ENCODE data around the genes SCGB1C2 and NXN.

GRCh38 chr17:137376-137752 is at the start of gene SCGB1C2:
Gene SCGB1C2 (plus strand): TSS chr17:137569.
- RAMPAGE, long total RNA: no peak
- RRBS: no CpG with 5 or more reads among the region's 11 CpGs

DNA sequence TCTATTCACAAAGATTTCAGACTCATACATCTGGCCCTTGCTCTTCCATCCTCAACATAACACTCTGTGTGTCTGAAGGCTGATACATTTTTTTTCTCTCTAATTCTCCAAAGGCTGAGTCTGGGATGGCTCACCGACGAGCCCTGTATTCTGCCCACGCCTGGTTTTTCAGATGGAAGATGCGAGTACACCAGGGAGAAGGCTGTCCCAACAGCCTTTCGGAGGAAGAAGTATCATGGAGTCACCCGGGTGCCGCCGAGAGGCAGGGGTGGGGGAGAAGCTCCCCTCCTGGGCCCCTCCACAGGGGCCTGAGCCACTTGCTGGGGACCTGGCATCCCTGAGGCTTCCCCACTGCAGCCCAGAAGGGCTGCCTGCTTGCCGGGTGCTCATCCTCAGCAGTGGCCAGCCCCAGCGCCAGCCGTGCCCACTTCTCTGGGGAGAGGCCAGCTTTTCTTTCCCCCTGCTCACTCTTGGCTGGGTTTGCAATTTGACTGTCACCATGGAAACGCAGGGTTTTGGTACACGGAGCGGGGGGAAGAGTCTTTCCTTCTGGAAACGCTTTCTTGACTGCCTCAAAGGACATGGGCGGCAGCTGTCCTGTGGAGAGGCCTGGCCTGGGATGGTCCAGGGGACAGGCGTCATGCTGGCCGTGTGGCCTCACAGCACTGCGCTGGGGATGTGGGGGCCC is 45.5 kb upstream of the DOC2B start:
- RAMPAGE, long total RNA: no peak
- RRBS: no CpG with 5 or more reads among the region's 19 CpGs

DNA sequence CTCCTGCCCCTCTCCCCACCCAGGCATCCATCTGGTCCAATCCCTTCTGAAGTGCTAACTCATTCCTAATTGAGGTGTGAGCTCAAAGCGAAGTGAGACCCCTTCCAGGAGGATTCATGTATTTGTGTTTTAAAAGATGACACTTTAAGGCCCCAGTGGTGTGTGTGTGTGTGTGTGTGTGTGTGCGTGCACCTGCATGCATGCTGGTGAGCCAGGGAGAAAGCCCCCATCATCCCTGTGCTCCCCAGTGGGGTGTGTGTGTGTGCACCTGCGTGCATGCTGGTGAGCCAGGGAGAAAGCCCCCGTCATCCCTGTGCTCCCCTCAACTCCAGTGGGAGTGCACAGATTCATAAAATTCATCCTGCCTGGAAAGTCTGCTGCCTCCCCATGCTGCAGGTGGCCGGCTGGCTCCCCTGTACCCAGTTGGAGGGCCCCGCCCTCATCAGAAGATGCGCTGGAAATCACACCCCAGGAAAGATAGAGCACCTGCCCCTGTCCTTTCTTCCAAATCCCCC is 84.7 kb upstream of the DOC2B start:
- RAMPAGE, long total RNA: no peak
- RRBS: no CpG with 5 or more reads among the region's 7 CpGs

GRCh38 chr17:382581-383436 is 27.3 kb upstream of the C17orf97 start:
- RAMPAGE, long total RNA: no peak
- RRBS: no CpG with 5 or more reads among the region's 11 CpGs

DNA sequence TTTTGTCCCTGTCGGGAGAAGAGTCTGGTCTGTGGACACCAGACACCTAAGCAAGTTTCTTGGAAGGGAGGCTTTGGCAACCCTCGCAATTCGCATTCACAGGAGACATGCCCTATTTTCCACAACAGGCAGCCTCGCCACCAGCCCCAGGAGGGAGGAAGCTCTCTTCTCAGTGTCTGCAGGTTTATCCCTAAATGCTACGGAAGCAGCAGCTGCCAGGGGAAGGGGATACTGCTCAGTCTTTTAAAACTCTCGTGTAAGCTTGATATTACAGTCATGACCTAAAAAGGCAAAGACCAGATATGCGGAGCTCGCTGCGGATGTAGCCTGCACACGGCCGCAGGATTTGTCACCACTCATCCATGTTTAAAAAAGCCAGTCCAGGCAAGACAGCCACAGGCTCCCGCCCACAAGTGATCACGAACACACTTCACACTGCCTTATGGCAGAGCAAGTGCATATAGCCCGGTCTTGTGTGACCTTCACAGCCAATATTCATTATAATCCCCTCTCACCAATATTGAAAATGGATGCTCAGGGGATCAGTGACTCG is 101.8 kb downstream of the C17orf97 start:
- RAMPAGE, long total RNA: no peak
- RRBS: no CpG with 5 or more reads among the region's 15 CpGs

DNA sequence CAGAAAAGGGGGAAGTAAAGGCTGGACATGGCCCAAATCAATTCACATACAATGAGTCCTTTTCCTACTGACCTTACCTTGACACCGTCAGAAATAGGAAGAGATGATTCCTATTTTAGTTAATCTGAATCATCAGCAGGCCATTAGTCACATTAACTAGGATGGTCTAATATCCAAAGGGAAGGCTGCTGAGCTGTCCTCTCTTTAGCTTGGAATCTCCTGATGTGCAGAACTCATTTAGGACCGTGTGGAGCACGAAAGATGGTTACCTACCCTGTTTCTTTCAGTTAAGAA is 150.5 kb downstream of the C17orf97 start:
- RAMPAGE, long total RNA: no peak
- RRBS: no CpG with 5 or more reads among the region's 3 CpGs

GRCh38 chr17:601692-602375 is 112.8 kb downstream of the VPS53 start:
- RAMPAGE, long total RNA: no peak
- RRBS: 100% methylated on average over 3 of the region's 17 CpGs

DNA sequence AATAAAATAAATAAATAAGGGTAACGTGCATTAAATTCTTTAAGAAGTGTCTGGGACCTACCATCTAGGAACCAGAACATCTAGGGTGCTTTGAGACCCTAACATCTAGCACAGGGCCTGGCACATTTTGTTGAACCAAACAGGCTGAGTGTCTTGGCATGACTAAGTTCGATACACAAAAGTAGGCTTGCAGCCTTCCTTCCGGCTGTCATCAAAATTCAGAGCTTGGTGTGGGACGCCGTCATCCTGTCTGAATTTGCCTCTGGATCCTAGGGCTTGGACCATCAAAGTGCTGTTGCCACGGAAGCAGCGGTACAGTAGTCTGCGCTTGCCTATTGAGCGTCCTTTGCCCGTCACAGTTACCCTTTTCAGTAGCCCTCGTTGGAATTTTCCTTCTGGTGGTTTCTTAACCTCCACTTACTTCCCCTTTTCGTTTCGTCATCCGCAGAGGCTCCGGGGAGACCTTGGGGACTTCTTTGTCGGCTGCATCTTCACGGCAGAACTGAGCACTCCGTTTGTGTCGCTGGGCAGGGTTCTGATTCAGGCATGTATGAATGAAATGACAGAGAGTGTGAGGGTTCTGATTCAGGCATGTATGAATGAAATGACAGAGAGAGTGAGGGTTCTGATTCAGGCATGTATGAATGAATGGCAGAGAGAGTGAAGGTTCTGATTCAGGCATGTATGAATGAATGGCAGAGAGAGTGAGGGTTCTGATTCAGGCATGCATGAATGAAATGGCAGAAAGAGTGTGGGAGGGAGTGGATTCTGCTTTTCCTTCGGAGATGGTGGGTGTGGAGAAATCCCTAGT is 7.9 kb downstream of the TLCD3A start:
- RAMPAGE, long total RNA: no peak
- RRBS: no CpG with 5 or more reads among the region's 20 CpGs

DNA sequence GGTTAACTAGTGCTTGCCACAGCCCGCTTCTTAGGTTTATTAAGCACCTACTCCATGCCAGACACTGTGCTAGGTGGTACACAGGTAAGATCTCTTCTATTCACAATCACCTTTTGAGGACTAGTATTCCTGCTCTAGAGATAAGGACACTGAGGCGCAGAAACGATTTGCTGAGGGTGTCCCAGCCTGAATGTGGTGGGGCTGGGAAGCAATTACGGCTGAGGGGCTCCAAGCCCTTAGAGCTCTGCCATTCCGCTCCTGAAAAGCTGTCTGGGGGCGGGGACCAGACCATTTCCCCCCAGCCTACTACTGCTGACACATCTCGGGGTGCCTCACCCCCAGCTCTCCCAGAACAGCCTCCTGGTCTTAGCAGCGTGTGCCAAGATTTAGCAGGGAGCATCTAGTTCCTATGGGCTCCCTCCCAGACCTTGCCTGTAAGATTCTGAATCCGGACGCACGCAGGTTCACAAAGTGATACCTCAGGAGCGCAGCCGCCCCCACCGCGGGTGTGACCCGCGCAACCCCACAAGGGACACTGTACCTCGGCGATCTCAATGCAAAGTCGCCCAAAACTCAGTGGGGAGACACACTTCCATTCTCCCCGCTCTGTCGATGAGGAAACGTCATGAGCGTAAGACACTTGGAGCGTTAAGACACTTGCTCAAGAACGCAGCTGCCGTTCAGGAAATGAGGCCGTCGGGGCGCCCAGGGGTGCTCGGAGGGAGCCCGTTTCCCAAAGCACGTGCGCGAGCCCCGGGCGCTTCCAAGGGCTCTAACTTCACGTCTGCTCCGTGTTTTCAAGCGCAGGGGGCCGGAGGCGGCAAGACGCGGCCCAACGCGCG is 733 bp downstream of the GEMIN4 start:
- RAMPAGE, long total RNA: no peak
- RRBS: 1% methylated on average over 12 of the region's 47 CpGs

GRCh38 chr17:863714-864344 is 81.7 kb downstream of the MRM3 start:
- RAMPAGE, long total RNA: no peak
- RRBS: no CpG with 5 or more reads among the region's 25 CpGs

DNA sequence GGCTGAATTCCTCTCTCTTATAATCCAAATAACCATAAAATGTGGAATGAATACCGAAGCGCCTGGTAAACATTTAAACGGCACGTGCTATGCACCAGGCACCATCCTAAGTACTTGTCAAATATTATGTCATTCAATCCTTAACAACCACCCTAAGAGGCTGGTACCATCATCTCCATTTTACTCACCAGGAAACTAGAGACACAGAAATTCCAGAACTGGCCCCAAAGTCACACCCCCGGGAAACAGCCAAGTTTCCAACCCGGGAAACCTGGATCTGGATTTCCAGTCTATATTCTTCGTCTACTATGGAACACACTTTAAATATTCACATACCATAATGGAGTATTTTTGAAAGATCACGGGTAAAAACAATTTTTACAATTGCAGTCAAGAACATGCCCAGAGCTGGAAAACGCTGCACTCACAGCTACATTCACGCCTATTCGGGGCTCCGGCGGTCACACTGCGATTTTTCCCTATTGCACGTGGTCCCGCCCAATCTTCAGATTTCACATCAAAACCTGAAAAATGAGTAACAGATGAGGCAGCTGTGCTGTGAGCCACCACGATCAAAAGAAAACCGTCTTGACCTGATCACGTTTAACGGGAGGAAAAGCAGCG is 10.4 kb downstream of the NXN start:
- RAMPAGE, long total RNA: no peak
- RRBS: no CpG with 5 or more reads among the region's 21 CpGs

DNA sequence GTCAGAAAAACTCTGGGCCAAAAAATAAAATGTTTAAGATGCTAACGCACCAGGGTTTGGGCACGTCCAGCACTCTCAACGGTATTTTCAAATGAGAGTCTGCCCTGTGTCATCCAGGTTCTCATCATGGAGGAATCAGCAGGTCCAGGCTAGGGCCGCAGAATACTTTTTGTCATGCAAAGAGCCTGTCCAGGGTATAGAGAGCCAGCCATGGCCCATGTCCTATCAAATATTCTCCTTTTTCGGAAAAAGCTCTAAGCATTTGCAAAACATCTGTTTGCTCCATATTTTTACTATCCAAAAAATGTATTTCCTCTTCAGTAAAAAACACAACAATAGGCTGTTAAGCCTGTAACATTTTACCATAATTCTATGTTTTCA is 2.3 kb downstream of the NXN start:
- RAMPAGE, long total RNA: no peak
- RRBS: no CpG with 5 or more reads among the region's 5 CpGs

DNA sequence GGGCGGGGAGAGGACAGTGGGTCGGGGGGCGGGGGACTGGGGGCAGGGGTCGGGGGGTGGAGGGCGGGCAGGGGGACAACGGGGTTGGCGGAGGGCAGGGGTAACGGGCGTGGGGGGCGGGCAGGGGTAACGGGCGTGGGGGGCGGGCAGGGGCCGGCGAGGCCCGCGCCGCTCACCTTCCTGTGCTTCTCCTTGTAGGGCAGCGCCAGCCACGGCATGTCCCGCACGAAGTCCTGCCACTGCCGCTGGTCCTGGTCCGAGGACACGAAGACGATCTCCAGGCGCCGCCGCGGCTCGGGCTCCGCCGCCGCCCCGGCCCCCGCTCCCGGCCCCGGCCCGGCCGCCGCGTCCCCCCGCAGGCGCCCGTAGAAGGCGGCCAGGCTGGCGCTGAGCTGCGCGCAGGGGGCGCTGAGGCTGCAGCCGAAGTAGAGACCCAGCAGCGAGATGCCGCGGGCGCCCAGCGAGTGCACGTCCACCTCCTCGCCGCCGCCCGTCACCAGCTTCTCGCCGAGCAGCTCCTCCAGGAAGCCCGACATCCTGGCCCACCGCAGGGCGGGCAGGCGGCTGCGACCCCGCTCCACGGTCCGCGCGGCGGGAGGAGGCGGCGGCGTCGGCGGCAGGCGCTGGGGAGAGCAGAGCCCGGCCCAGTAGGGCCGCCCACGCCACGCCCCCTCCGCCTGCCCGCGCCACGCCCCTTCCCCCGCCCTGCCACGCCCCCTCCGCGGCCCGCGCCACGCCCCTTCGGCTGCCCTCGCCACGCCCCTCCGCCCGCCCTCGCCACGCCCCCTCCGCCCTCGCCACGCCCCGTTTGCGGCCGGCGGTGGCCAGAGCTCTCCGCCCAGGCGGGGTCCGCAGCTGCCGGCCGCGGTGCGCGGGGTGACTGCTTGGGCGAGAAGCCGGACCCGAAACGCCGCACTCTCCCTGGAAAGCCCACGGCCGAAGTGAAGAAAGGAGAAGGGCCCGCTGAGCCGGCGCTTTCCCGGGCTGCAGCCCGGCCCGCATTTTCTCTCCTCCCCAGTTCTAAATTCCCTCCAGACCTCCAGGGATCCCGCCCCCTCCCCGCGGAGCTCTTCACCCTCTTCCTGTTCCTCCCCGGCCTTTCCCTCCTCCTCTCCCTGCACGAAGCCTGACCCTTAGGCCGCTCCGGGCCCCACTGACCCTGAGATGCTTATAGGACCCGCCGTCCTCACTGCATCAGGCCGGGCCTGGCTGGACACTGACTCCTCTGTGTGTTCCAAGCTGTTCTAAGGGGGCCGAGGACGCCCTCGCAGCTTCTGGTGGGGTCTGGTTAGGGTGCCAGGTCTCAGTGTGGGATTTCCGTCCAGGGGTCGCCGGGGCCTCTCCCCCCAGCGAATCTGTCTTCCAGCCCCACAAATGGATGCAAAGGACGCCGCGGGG is at the start of gene NXN:
Gene NXN (minus strand): TSS at position 634 of the 1,398 bp plus-strand sequence.
- RAMPAGE, long total RNA: no peak
- RRBS: 3% methylated on average over 27 of the region's 150 CpGs

DNA sequence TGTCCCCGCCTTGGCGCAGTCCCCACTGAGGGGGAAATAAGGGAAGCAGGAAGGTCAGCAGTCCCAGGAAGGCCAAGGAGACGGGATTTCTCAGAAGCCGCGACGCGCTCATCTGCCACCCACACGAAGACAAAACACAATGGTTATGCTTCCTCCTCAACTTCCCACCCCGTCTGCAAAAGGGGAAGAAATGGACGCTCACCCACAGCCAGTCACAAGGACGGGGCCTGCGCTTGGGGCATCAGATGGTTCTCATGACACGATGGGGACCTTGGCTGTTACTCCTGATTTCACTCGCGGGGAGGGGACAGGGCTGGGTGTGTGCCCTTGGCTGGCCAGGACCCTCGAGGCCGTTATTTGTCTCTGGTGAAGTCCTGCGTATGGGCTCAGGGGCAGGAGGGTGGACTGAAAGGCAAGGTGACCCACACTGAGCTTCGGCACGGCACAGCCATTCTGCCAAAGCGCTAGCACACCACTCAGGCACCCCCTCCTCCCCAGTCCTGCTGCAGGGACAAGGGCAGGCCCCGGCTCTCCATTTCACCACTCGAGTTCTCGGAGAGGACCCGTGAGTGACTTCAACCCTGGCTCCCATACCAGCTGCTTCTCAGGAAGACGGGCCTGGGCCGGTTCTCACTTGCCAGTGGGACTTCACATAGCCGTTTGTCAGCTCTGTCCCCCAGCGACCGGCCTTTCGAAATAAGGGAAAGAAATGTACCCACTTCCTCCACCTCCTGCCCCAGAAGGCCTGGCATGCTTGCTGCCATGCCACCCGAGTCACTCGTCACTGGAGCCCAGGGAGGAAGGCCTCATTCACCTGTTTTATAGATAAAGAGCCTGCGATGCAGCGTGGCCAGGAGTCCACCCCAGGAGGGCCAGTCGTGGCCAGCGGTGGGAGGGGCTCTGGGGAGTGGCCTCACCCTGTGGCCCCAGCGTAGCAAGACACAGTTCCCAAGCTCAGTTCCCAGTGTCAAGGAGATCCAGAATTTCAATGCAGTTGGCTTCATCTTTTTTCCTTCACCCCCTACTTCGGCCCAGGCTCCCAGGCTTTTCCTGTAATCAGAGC is 84.4 kb downstream of the ABR start:
- RAMPAGE, long total RNA: no peak
- RRBS: 63% methylated on average over 4 of the region's 39 CpGs

DNA sequence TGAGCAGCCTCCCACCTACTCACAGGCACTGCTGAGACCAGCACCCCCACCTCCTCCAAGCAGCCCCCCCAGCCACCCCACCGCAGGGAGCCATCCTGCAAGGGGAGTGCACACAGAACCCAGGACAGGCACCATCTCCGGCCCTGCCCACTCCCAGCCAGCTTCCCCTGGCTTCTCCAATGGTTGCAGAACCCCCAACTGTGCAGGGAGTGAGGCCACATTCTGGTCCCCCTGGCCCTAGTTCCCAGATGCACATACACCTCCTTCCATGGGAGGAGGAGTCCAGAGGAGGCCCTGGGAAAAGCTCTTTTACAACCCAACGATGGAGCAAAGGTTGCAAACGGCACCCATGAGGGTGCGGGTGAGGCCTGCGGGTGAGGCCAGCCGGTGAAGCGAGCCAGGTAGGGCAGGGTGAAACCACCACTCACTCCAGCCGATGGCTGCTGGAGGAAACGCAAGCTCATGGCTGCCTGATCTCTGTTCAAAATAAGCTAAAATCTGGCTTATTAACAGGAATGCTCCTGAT is 69.7 kb downstream of the ABR start:
- RAMPAGE, long total RNA: no peak
- RRBS: no CpG with 5 or more reads among the region's 10 CpGs

- RAMPAGE, long total RNA: no peak
- RRBS: no CpG with 5 or more reads among the region's 8 CpGs
These were observed 60.7 kb downstream of the ABR start for GRCh38 chr17:1119190-1119455.

- RAMPAGE, long total RNA: no peak
- RRBS: no CpG with 5 or more reads among the region's 18 CpGs
These were observed 42.3 kb downstream of the ABR start for GRCh38 chr17:1137493-1137910.

DNA sequence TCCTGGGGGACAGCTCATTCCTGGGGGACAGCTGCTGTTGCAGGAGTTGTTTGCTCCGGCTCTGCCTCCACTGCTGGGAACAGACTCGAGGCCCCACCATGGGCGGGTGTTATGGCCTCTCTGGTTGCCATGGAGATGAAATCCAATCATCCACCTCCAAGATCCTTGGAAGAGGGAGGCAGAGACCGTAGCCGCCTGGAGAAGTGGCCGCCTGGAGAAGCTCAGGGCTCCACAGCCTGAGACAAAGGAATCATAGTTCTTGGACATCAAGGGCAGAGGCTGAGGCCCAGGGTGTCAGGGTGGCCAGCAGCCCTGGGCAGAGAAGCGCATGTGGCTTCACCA is 36.3 kb downstream of the ABR start:
- RAMPAGE, long total RNA: no peak
- RRBS: no CpG with 5 or more reads among the region's 7 CpGs

DNA sequence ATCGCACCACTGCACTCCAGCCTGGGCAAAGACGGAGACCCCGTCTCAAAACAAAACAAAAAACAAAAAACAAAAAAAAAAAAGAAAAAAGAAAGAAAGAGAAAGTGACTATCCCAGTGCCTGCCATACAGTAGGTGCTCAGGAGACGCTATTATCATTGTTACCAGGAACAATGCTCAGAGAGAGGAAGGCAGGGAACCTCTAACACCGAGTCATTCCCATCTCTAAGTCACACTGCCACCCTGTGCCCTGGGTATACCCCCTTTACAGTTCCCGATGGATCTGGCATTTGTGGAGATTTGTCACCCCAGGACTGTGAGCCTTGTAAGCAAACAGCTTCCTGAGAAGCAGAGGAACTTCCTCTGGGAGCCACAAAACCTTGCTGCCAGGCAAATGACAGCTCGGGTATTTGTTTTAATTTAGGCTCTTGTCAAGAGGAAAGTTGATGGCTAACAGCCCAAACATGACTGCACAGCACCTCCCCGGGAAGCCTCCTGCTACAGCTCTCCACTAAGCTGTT is 2.9 kb downstream of the ABR start:
- RAMPAGE, long total RNA: no peak
- RRBS: no CpG with 5 or more reads among the region's 8 CpGs

DNA sequence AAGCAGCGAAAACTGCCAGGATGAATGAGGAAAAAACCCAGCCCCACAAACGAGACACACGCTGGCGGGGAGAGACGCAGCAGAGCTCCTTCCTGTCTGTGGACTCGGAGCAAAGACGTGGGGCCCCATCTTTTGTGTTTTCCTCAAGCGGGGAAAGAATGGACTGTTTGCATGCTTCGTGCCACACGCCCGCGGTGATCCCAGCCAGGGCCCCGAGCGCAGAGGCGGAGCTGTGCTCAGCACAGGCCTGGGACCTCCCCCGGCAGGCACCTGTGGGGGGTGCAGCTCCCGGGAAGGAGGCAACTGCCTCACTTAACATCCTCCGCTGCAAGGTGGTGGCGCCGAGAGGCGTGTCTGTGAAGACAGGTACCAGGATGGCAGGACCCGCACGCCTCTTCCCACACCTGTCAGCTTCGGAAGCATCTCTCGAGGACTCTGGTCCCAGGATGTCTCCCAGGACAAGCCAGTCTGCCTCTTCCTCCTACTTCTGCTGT is 19.2 kb downstream of the TRARG1 start:
- RAMPAGE, long total RNA: no peak
- RRBS: no CpG with 5 or more reads among the region's 25 CpGs

Measured in kidney epithelial cell (primary cell).